ENCODE data around the genes ATP6V0A1, RND2, NBR1 and CCDC200.

GRCh38 chr17:42313632-42314113, 25.4 kb downstream of the STAT5A start:
- PRO-cap, result no peak

GRCh38 chr17:42458524-42459064, at the start of gene ATP6V0A1:
ATP6V0A1 (plus strand) TSS chr17:42458878.
- PRO-cap, result bidirectional peak, plus-strand start at chr17:42458898, minus-strand start at chr17:42458773

- PRO-cap, result no peak
Measured at GRCh38 chr17:42520454-42521826, 15.1 kb upstream of the NAGLU start.

DNA sequence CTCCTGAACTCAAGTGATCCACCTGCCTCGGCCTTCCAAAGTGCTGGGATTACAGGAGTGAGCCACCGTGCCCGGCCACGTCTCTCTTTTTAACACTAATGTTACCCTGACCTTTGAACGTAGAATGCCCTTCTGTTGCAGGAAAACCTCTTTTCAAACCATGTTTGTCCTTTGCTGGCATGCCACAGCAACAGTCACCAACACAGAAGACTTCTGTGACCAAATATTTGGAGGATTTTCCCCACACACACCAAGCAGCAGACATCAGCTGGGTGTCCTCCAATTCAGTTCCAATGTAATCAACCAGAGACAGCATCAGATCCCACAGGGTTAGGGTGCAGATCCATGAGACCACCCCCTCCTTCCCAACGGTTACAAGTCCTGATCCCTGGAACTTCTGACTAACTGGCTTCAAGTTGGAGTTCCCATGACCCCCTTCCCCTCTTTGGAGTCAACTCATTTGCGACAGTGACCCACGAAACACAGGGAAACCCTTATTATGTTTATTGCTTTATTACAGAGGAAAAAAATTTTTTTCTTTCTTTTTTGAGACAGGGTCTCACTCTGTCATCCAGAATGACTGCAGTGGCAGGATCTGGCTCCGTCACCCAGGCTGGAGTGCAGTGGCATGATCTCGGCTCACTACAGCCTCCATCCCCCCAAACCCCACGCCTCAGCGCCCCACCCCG, 7.6 kb upstream of the HSD17B1 start:
- PRO-cap, result no peak

DNA sequence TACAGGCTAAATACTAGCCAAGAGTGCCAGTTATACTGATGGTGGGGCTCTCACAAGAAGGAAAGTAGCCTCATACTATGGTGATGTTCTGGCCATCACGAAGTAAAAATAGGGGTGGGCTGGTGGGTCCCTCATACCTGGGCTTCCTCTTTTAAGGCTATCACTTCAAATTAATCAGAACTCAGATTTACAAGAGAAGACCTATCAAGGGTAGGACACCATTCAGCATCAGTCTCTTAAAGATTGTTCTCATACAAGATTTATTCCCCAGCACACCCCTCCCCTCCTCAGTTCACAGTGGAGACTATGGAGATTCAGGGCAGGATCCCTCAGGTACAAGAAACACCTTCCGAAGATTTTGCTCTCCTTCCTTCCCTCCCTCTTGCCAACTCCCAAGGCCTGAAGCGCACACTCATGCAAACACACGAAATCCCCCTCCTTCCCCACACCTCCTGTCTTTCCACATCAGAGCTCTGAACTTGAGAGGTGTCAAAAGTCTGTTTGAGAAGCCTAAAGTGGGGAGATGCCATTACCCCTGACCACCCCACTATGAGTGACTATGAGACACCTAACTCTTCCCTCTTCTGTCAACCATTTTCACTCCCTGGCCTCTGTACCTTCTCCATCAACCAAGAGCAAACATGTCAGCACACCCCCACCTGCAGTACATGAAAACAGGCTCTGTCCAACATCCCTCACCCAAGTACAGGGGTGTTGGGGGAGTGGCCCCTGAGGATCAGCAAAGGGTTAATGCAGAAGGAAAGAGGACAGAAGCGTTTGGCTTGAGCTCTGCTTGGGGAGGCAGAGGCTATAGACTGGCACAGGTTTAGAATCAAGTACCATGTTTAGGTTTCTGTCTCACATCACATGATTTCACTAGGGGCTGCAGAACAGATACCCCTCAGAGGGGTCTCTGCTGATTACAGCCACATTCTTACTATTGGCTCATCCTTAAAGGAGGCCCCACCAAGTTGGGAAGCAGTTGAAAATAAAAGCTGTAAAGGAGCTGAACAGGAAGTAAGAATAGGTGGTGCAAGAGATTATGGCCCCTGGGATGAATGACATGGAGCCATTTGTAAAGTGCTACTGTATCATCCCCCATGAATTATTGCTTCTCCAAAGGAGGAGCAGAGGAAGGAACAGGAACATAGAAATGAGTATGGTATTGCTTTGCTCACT, 2.1 kb upstream of the PSMC3IP start:
- PRO-cap, result no peak

DNA sequence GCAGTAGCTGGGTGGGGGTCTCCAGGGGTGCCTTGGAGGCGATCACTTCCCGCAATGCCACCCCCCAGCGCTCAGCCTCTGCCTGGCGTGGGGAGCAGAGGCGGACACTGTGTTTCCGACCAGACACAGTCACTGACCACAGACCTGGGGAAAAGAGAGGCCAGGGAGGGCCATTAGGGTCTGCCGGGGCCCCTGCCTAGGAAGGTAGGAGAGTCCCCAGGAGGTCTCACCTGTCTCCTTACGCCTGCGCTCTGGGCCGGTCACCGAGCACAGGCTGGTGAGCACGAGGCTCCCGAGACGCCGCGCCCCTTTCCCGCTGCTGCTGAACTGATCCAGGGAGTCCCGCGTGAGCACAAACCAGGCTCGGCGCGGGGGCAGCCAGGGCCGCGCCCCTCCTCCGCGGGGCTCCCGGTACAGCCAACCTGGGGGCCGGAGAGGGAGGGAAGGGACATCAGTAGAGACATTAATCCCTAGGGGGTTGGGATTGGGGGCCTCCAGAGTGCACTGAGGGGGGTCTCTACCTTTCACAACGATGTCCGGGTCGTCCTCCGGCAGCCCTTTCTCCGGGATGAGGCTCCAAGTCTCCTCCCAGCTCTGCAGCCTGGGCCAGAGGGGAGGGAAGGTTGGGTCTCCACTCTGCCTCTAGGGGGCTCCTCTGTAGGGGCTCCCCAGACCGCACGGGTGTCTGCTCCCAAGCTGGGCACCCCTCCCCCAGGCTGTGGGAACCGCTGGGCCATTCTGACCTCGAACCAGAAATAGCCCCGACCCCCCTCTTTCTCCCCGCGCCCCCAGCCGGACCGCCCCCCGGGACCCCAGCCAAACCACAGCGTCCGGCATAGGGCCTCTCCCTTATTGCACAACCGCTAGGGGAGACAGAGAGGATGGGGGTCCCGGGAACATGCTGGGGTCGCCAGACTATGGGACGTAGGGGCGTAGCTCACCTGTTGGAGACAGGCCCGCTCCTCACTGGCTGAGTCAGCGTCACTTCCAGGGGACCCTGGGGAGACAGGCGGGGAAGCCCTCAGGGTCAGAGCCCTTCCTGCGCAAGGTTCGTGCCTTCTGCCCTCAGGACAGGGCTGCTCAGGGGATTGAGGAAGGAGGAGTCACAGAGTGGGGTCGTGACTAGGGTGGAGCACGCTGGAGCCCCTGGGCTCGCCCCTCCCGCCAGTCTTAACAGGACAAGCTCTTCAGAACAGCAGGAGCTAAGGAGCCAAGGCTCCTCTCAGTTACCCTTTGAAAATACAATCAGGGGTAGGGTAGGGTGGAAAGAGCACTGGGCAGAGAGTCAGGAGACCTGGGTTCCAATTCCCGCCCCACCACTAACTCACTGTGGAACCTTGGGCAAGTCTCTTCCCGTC, 2.9 kb downstream of the PLEKHH3 start:
- PRO-cap, result no peak

GRCh38 chr17:42680400-42680831, 1.2 kb downstream of the CCR10 start:
- PRO-cap, result unidirectional peak, minus-strand start at chr17:42680604

DNA sequence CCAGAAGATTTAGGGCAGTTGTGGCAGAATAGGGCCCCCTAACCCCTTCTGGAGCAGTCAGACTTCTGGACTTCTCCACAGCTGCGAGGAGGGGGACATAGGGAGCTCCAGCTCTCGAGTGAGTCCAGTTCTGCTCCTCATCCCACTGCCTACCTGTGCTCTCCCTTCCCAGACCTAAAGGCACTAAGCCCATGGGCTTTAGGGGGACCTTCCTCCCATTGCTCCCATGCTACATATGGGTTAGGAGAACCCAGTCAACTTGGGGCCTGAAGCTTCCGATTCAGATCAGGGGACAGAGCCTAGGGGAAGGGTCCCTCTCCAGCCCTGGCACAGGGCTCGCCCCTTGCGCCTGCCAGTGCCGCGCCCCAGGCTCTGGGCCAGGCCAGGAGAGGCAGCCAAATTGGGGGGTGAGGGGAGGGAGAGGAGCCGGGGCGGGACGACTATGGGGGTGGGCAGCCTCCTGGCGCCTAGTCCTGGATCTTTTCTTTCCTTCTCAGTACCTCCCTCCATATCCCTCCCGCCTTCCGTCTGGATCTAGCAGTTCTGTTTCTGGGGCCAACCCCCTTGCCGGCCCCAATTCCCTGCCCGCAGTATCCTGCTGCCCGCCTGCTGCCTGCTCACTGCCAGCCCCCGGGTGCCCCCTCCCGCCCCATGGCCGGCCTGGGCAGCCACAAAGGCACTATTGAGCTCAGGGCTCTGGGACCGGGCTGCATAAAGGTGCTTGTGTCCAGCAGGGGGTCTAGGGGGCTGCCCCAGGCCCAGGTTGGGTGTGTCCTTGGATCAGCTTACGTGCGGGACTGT, 1.6 kb downstream of the WNK4 start:
- PRO-cap, result bidirectional peak, plus-strand start at position 295 of the sequence, minus-strand start at position 176 of the sequence; bidirectional peak, plus-strand start at position 575 of the sequence, minus-strand start at position 351 of the sequence

DNA sequence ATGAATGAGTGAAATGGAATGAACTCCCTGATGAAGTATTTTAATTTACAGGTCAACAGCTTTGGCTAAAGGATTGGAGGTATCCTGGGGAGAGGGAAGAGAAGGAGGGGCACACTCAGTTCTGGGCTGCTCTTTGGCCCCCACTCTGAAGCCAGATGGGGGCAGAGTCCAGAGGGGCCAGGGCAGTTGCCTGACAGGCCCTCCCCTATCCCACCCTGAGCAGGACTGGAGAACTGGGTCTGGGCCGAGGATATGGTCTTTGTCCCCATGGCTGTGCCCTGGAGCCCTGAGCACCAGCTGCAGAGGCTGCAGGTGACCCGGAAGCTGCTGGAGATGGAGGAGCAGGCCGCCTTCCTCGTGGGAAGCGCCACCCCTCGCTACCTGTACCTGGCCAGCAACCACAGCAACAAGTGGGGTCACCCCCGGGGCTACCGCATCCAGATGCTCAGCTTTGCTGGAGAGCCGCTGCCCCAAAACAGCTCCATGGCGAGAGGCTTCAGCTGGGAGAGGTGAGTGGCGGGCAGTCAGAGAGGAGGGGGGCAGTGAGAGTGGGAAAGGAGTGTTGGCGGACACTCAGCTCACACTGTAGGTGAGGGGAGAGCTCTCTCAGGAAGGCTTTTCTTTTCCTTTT, 3.3 kb downstream of the AOC3 start:
- PRO-cap, result no peak

GRCh38 chr17:43024975-43025673, at the start of gene RND2:
RND2 (plus strand) TSS chr17:43025231.
- PRO-cap, result bidirectional peak, plus-strand start at chr17:43025241, minus-strand start at chr17:43025122

- PRO-cap, result bidirectional peak, plus-strand start at chr17:43171214, minus-strand start at chr17:43171045
Measured at GRCh38 chr17:43170895-43171794, at the start of gene NBR1. NBR1 (plus strand) TSS chr17:43171214.

DNA sequence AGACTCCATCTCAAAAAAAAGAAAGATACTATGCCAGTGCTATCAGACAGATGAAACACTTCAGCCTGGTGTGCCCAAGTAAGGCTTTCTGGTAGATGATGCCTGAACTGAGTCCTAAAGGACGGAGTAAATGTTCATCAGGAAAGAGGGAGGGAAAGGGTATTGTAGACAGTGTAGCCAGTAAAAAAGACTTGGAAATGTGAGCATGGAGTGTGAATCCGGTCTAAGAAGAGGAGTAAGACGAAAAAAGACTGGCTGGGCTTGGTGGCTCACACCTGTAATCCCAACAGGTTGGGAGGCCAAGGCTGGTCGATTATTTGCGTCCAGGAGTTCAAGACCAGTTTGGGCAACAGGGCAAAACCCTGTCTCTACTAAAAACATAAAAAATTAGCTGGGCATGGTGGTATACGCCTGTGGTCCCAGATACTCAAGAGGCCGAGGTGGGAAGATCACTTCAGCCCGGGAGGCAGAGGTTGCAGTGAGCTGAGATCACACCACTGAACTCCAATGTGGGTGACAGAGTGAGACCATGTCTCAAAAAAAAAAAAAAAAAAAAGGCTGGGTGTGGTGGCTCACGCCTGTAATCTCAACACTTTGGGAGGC, 6.2 kb upstream of the TMEM106A start:
- PRO-cap, result no peak

GRCh38 chr17:43212531-43213345, 1.1 kb downstream of the TMEM106A start:
- PRO-cap, result unidirectional peak, minus-strand start at chr17:43212644

DNA sequence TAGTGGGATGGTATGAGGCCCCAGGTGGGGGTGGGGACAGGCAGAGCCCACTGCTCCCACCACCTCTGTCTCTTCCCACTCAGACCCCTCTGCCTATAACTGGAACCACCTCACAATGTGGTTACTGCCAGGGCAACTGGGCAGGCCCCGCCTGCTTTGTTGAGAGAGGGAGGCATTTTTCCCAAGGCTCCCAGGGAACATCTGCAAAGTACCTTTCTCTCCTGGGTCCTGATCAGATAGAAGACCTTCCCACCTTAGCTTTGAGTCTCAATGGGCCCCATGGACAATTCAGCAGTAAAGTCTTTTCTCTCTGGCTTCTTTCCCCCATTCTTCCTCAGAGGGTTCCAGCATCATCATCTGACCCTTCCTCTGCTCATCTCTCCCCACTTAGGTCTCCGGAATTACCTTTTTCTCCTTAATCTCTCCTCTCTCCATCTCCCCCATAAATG, at the start of gene CCDC200:
Gene CCDC200, minus strand, starts transcription at position 67 of the 449 bp plus-strand sequence.
- PRO-cap, result no peak

DNA sequence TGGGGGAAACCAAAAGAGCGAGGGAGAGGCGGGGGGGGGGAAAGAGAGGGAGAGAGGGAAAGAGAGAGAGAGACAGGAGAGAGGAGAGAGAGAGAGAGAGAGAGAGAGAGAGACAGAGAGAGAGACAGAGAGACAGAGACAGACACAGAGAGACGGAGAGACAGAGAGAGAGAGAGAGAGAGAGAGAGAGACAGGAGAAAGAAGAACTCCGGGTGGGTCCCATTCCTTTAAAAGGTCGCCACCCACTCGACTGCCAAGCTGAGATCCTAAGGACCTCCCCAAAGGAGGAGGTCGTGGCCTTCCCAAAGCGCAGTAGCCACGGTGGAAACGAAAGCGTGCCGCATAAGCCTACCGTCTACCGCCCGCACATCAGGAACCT, 11.0 kb upstream of the CCDC200 start:
- PRO-cap, result no peak

- PRO-cap, result no peak
Measured at GRCh38 chr17:43272544-43273118, 44.2 kb upstream of the CCDC200 start.

GRCh38 chr17:43386977-43387405, 11.8 kb upstream of the ARL4D start:
- PRO-cap, result no peak

DNA sequence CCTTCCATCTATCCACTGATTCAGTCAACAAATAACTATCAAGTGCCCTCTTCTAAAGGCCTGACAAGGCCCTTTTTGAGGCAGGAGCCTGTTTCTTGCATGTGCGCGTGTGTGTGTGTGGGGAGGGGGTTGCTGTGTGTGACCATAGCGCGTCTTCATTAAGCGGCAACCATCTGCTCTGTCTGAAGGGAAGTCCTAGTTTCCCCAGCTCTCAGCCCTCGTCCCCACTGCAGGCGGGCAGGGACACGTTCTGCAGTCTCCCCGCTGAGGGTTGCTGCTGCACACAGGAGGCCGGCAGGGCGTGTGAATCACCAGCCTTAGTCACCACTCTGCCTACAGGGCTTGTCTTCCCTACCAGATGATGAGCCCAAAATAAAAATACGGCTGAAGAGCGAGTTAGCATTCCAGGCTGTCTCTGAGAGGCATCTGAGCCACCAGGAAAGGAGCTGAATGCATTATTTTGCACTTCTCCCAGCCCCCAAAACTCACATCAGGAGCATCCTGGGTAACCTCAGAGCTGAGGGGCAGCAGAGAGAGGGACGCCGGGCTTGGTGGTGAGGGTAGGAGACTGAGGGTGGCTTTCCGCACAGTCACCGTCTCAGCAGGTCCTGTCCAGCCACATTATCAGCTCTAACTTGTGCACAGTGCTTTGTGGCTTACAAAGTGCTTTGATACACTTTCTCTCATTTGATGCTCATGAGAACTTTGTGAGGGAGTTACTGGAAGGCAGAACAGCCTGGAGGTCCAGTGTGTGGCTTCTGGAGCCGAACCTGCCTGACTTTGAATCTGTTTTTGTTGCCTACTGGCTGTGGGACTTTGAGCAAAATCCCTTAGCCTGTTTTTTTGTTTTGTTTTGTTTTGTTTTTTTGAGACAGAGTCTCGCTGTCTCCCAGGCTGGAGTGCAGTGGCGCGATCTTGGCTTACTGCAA, 20.2 kb downstream of the ARL4D start:
- PRO-cap, result unidirectional peak, minus-strand start at position 252 of the sequence

DNA sequence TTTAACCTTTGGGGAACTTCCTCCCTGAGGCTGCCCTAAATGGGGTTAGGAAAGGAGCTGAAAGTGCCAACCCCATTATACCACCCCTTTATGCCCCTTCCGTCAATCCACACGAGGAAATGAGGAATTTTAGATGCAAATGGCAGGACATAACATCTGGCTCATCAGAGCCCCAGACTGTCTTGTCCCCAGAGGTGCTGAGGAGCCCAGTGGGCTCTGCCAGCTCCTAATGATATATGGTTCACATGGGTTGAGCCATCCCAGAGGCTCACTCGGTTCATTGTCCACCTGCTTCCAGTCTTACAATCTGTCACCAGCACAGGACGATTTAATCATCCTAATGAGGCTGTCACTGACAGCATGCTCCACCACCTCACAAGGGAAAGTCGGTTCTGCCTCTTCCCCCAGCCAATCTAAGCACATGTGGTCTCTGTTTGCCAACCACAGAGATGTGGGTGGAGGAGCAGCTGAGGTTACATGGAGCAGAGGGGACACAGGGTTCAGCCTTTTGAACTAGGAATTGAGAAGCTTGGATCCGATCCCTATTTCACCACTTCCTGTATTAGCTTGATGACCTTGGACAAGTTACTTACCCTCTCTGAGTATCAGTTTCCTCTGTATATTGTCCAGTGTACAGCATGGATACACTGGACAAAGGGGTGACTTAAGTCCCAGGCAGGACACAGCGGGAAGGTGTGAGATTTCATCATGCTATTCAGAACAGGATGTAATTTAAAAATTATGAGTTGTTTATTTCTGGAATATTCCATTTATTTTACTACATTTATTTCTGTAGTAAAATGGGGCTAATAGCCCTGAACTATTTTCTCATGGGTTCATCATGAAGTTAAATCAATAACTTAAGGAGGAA, 27.0 kb upstream of the DHX8 start:
- PRO-cap, result bidirectional peak, plus-strand start at position 446 of the sequence, minus-strand start at position 415 of the sequence

DNA sequence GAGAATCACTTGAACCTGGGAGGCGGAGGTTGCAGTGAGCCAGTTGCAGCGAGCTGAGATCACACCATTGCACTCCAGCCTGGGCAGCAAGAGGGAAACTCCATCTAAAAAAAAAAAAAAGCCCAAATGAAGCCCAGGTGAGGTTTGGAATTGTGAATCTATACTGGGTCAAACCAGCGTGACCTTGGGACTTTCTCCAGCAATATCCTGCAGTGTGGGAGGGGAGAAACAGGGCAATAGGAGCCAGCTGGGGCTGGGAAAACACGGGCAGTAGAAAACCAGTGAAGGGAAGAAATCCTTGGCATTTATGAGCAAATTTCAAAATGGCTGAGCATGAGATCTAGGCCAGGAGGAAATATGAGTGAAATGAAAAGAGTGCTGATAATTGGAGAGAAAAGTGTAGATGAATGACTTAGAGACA, 8.1 kb upstream of the DHX8 start:
- PRO-cap, result no peak

All from rectum (tissue), 1 donor.